Mononuclear cell (primary cell): ENCODE data around the genes COMMD7 and CDK5RAP1.

DNA sequence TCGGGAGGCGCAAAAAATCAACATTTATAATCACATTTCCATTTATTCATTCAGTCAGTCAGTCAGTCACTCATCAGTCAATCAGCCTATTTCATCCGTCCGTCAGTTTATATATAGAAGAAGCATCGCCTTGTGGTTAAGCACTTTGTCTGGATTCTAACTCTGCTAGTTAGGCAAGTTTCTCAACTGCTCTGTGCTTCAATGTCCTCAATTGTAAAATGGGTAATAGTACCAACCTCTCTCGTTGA lies 1.3 kb upstream of the BCL2L1 start:
- RRBS: no CpG with 5 or more reads among the region's 6 CpGs

DNA sequence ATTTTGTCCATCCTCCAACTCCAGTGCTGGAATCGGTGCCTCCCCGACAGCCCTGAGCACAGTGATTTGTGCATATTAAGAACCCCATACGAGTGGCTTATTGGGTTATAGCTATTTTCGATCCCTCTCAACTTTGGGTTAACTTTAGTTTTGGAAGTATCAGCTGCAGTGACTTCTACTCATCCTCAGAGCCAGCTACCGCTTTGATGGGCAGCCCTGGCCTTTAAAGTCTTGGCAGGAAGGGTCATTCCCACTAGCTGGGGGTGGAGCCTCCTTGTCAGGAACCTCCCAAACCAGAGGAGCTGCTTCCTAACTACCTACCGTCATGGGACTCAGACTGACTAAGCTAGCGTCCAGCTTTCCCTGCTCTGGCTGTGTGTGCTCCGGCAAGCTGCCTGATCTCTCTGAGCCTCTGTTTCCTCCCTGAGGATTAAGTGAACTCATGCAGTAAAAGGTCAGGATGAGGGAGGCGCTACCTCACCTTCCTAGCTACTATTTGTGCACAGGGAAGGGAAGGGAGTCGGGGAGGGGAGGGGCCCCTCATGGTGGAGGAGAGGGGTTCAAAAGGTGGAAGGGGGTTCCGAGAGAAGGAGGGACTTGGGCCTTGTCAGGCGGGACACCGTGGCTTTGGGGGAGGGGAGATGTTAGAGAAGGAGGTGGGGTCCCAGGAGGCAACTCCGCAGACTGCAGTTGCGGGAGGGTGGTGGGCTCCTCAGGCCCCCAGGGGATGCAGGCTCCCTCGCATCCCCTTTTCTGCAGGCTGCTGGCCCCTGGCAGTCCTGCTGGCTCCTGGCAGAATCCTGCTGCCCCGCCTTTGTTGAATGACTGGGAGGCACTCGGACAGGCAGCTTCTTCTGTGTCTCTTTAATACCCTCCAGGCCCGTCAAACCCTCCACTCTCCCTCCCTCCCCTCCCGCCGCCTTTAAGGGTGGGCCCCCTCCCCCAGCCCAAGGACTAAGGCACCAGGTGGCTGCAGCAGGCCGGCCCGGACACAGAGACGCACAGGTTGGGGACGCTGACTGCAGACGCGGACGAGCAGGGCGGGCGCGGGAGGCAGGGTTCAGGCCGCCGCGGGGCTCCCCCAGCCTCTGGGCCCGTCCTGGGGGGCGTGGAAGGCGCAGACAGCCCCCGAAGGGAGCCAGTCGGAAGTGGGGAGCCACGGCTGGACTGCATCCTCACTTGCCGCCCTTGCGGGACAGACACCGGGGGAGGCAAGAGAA lies 9.7 kb downstream of the DUSP15 start:
- RRBS: 4% methylated on average over 1 of the region's 43 CpGs

DNA sequence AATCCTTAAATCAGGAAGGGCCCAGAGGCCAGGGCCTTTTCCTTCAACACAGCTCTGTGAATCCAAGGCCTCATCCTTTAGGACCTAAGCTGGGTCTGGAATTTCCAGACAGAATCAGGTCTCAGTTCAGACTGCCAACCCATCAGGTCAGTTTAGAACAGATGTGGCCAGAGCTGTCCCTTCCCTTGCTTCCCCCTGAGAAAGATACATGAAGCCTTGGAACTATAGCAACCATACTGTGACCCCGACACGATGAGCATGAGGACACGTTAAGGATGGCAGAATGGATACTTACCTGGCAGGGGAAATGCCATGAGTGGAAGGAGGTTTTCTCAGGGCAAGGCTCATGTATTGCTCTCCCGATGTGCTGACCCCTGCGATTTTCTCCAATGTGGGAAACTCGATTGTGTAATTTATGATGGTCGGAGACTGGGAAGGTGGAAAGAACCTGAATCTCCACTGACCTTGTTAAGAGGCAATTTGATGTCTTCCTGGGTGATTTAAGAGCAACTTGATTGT lies 30.6 kb downstream of the TTLL9 start:
- RRBS: no CpG with 5 or more reads among the region's 7 CpGs

DNA sequence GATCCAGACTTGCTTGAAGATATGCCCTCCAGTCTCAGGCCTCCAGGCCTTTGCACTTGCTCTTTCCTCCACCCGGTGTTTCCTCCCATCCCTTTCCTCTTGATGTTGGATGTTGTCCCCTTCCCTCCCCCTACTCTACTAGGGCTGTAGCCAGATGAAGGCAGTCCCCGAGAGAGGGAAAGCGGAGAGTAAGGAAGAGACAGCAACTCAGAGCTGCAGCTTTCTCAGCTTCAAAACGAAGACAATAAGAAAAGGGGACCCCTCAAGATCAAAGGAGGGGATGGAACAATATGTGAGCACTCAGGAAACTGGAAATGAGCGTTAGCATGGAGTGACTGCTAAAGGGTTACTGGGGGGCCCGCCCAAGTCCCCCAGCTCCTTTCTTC lies 592 bp upstream of the XKR7 start:
- RRBS: no CpG with 5 or more reads among the region's 6 CpGs

GRCh38 chr20:32062548-32063327 lies 10.7 kb downstream of the HCK start:
- RRBS: no CpG with 5 or more reads among the region's 11 CpGs

- RRBS: under 1% methylated on average over 3 of the region's 7 CpGs
Observed at GRCh38 chr20:32091815-32092388, 17.6 kb upstream of the TM9SF4 start.

DNA sequence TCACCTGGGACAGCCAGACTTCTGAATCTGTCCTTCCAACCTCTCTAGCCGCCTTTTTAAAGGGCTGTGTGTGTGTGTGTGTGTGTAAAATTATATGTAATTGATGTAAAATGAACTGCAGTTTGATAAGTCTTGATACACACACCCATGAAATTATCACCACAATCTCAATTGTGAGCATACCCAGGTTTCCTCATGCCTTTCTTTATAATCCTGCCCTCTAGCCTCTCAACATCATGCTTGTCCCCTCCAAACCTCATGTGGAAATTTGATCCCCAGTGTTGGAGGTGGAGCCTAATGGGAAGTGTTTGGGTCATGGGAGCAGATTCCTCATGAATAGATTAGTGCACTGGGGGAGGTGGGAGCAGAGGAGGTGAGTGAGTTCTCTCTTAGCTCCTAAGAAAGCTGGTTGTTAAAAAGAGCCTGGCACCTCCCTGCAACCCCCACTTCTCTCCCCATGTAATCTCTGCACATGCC lies 39.1 kb downstream of the PLAGL2 start:
- RRBS: no CpG with 5 or more reads among the region's 1 CpG

DNA sequence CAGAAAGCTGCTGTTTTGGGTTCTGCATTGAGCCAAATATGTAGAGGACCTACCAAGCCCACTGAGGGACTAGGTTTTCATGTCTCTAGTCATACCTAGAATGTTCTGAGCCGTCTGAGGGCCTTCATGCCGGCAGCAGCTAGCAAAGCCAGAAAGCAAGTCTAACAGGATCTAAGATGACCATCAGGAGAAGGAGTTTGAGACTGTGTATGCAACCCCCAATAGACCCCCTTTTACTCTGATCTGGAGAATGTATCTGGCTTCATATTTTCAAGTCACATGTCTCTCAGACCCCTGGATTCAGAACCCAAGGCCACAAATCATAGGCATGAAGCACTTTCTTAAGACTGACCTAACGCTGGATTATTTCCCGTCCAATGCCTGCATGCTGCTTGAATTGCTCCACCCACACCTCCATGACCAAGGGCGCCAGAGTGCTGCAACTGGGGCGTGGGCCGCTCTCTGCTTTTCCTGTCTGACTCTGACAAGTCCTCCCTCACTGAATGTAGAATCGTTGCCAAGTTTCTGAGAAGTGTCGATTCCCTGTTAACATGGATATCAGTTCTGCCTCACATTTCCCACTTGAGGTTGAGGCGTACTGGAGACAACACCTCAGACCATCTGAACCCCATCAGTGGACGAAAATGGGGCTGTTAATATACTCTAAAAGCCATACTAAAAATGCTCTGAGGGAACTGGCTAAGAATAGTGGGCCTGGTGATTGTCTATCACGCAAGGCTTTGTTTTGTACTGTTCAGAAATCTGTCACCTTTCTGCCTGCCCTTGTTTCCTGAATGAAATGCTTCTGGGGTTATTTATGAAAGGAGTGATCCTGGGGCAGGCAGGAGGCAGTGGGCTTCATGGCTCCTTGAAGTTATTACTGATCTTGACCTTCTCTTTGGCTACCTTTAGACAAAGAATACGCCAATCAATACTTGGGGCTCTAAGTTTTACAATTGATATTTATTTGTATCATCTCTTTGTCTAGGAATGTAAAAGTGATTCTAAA lies 23.9 kb upstream of the ASXL1 start:
- RRBS: no CpG with 5 or more reads among the region's 13 CpGs

- RRBS: no CpG with 5 or more reads among the region's 9 CpGs
Observed at GRCh38 chr20:32359580-32360081, 1.5 kb downstream of the ASXL1 start.

- RRBS: no CpG with 5 or more reads among the region's 5 CpGs
Observed at GRCh38 chr20:32371641-32372486, 13.7 kb downstream of the ASXL1 start.

DNA sequence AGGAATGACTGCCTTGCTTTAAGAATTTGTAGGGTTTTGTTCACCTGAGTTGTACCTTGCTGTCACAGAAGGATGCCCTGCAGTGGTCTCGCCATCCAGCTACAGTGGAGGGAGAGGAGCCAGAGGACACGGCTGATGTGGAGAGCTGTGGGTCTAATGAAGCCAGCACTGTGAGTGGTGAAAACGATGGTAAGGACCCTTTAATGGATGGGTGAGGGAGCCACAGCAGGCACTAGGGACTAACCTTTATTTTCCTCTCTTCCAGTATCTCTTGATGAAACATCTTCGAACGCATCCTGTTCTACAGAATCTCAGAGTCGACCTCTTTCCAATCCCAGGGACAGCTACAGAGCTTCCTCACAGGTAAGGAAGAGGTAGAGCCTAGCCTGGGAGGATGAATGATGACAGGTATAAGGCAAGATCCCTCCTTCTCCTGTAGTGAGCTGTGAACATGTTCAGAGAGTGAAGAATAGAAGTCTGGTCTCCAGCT lies 70.0 kb downstream of the ASXL1 start:
- RRBS: no CpG with 5 or more reads among the region's 6 CpGs

DNA sequence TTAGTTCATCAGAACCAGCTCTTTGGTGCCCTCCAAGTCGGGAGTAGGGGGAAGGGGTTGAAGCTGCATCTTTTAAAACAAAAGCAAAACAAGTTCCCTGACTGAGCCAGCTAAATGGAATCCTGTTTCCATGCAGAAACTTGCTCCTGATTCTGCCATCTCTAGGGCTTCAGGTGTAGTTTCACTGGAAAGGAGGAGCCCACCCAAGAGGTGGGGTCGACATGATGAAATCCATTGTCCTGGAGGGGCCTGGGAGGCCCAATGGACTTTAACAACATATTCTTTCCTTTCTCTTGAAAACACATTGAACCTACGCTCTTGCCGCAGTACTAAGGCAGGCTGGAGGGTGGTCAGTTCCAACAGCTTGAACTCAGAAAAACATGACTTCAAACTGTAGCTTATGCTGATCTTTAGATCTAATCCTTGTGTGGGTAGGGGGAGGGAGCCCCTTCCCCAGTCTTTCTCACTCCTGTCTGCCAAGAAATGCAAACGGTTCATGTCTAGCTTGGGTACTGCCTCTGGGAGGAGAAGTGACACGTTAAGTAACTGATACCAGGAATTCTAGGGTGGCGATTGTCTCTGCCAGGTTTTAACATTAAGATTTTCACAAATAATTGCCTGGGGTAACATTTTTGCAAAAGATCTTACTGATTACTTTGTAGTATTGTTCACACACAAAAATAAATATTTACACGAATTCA lies 86.9 kb downstream of the ASXL1 start:
- RRBS: no CpG with 5 or more reads among the region's 8 CpGs

- RRBS: no CpG with 5 or more reads among the region's 8 CpGs
Observed at GRCh38 chr20:32516861-32517681, 68.1 kb downstream of the NOL4L start.

GRCh38 chr20:32585675-32586045 lies 527 bp upstream of the NOL4L start:
- RRBS: 5% methylated on average over 3 of the region's 16 CpGs

DNA sequence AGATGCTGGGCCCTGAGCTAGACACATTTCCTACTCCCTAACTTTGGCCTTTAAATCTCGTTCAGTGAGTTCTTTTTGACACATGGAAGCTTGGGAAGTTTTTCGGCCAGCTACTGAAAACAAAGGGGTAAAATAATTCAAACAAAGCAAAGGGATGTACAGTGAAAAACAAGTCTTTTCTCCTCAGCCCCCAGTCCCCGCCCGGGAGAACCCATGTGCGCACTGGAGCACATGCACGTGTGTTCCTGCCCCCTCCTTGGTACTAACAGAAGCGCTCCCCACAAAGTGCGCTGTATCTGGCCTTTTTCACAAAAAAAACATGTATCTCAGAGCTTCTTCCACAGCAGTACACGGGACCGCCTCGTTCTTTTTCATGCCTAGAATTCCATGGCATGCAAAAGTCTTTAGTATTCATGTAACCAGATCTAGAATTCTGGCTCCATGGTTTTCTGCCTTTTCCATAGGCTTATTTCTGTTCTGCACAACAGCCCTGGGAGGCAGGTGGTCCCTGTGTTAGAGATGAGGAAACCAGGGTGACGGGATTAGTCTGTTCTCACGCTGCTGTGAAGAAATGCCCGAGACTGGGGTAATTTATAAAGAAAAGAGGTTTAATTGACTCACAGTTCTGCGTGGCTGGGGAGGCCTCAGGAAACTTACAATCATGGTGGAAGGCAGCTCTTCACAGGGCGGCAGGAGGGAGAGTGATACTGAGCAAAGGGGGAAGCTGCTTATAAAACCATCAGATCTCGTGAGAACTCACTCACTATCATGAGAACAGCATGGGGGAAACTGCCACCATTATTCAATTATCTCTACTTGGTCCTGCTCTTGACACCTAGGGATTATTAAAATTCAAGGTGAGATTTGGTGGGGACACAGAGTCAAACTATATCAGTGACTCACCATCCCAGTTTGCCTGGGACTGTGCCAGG lies 41.2 kb downstream of the C20orf203 start:
- RRBS: no CpG with 5 or more reads among the region's 17 CpGs

- RRBS: 2% methylated on average over 39 of the region's 70 CpGs
Observed at GRCh38 chr20:32743047-32743809, at the start of gene COMMD7. Gene COMMD7, minus strand, starts transcription at chr20:32743467.

- RRBS: no CpG with 5 or more reads among the region's 2 CpGs
Observed at GRCh38 chr20:32794878-32795297, 24.9 kb upstream of the MAPRE1 start.

GRCh38 chr20:32855383-32855949 lies 3.3 kb upstream of the EFCAB8 start:
- RRBS: no CpG with 5 or more reads among the region's 7 CpGs

DNA sequence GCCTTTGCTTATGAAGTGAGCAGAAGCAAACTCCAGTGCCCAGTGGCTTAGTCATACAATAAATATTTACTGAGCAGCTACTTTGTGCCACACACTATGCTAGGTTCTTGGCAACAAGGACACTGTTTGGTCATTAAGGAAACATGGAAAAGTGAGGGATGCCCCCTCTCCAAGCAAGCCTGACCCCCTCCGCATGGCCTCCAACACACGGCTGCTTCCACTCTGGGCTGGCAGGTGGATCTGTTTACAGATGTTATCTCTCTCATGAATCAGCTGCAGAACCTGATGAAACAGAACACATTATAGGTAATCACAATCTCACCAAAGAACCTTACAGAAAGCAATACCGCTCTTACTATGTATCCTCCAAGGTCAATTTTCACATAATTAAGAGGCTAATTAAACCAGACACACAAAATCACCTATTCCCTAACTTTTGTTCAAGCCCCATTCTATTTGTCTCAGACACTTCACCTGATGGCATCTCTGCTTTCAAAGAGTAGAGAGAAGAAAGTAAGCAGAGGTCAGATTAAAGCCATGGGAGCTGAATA lies 27.3 kb downstream of the CDK5RAP1 start:
- RRBS: no CpG with 5 or more reads among the region's 3 CpGs

GRCh38 chr20:33401060-33401831 lies at the start of gene CDK5RAP1:
Gene CDK5RAP1, minus strand, starts transcription at chr20:33401519.
- RRBS: 2% methylated on average over 22 of the region's 47 CpGs